Peritoneum (tissue), 1 donor: ENCODE measurements around the gene GALNT7.

DNA sequence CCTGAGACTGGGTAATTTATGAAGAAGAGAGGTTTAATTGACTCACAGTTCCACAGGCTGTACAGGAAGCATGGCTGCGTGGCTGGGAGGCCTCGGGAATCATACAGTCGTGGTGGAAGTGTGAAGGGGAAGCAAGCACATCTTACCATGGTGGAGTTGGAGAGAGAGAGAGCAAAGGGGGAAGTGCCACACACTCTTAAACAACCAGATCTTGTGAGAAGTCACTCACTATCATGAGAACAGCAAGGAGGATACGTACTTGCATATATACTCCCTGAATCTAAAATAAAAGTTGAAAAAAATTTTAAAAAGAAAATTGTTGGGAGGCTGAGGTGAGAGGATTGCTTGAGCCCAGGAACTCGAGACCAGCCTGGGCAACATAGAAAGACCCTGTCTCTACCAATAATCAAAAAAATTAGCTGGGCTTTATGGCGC, 206.9 kb downstream of the CBR4 start:
- PRO-cap = no peak

- PRO-cap = no peak
Measured at GRCh38 chr4:168865230-168865619, 144.8 kb downstream of the CBR4 start.

- PRO-cap = no peak
Measured at GRCh38 chr4:168925993-168926690, 83.9 kb downstream of the CBR4 start.

DNA sequence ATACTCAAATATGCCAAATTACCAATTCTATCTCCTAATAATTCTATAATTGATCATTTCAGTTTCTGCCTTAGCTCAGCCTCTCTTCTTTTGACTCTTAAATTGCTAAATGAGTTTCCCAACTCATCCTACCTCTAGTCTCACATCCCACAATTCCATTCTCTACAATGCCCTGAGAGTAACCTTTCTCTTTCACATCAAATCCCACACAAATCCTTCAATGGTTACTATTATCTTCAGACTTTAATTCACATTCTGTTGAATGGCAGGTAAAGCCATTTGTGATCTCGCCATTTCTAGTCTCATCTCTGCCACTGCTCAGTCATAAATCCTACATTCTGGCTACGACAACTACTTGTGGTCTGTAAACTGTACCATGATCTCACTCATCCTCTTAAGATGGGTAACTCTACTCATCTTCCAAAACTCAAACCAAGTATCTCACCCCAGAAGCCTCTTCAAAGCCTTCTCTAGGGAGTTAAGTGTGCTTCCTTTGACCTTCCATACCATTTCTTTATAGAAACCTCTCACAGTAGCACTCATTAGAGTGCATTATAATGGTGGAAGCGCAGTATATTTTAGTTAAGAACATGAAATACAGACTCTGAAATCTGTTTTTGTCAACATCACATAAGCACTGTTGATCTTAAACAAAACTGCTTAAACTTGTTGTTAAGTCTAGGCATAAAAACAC, 101.8 kb downstream of the NEK1 start:
- PRO-cap = no peak

- PRO-cap = no peak
Measured at GRCh38 chr4:169915560-169915991, 110.6 kb downstream of the MFAP3L start.

DNA sequence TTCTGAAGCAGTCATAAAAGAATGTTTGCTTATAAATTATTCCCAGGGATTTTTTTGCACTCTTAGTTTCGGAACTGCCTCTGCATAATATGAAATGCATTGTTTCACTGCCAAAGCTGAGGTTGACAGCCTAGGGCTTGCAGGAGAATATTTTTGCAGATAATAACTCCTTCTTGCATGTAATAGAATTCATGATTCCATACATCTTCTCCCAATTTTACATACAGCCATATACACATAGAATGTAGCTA, 339.7 kb upstream of the GALNTL6 start:
- PRO-cap = no peak

- PRO-cap = no peak
Measured at GRCh38 chr4:173058362-173058650, 110.3 kb upstream of the GALNT7 start.

GRCh38 chr4:173168396-173169341, at the start of gene GALNT7:
TSS of gene GALNT7 (plus strand) at chr4:173168811.
- PRO-cap = bidirectional peak, plus-strand start at chr4:173168770, minus-strand start at chr4:173168677

GRCh38 chr4:173210188-173210573, 41.6 kb downstream of the GALNT7 start:
- PRO-cap = no peak

DNA sequence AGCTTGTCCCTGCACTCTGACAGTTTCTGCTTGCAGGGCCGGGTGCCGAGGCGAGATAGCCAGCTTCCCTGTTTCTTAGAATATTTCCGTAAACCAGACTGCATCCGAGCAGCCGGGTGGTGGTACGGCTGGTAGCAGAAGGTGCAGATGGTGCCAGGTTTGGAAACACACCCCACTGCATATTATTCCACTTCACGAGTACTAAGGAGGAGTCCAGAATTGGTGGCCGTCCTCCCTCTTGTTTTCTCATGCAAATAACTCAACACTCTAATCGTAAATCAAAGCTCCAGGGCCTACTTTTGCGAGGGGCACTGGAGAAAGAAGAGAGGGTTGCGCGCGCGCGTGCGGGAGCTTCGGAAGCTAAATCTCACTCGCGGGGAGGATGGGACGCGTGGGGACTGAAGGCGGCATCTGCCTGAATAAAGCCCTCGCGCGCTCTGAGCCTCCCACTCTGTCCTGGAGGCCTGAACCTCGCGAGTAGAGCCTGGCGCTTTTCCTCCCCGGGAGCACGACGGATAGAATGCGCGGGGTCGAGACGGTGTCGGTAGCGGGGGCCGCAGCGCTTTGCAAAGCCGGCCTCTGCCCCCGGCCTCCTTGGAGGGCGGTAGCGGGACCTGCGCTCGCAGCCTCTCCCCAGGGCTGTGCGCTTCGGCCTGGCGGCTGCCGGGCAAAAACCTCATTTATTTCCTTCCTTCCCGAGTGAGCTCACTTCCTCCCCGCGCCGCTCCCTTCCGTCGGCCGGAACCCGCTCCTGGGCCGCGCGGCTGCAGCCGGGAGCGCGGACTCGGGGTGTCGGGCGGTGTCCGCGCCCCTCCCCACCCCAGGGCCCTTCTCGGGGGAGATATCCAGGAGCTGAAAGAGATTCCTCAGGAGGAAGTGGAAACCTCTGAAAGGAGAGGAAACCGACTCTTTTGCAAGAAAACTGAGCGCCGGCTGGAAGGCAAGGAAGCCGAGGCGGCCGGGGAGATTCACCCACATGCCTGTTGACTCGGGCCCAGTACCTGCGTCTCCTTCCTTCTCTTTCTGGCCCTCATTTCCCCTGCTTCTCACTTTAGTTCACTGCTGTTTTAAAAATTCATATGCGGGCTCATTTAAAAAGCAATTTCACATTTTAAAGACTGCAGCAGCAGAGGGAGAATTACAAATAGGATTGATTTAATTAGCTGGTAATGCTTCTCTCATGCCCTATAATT, 20.7 kb downstream of the HAND2 start:
- PRO-cap = bidirectional peak, plus-strand start at position 769 of the sequence, minus-strand start at position 655 of the sequence

- PRO-cap = no peak
Measured at GRCh38 chr4:173536375-173536719, 6.3 kb upstream of the HAND2 start.

- PRO-cap = no peak
Measured at GRCh38 chr4:173642451-173642945, 112.5 kb upstream of the HAND2 start.

DNA sequence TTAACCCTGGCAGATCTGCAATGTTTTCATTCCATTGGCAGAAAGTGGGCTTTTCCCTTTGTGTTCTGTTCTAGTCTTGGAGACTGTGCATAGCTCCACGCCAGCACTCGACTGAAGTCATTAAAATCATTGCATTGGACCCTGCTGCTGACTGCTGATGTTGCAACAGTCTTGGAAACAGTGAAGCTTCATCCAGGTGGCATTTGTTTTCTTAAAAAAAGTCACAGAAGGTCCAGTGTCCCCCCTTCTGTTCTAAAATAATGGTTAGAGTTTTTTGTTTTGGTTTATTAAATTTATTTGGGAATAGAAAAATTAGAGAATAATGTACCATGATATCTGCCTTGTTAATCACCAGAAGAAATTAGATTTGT, 277.5 kb upstream of the HAND2 start:
- PRO-cap = no peak

- PRO-cap = no peak
Measured at GRCh38 chr4:174119826-174120844, 163.3 kb downstream of the FBXO8 start.

- PRO-cap = no peak
Measured at GRCh38 chr4:174534377-174535326, 12.4 kb upstream of the HPGD start.

GRCh38 chr4:175412137-175412666, 399.9 kb downstream of the GPM6A start:
- PRO-cap = no peak

DNA sequence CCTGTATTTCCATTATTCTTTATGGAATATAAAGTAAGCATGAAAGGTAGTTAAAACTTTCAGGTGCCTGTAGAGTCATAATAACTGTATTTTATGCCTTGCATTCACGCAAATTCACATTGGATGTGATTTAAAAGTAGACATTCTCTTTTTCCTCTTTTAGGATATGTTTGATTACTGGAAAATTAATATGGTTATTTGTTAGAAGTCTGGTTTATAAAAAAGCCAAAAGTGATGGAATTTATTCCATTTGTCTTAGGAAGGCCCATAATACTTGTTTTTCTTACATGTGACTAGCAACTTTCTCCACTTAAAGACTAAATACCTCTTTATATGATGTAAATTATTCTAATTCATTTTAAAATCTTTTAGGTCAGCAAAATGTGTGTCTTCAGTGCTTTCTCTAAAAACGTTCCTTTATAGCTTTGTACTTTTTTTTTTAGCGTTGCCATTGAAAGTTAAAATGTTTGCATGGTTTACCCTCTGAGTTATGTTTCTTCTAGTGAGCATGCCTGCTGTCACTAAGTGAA, 8.9 kb downstream of the SPCS3 start:
- PRO-cap = no peak

DNA sequence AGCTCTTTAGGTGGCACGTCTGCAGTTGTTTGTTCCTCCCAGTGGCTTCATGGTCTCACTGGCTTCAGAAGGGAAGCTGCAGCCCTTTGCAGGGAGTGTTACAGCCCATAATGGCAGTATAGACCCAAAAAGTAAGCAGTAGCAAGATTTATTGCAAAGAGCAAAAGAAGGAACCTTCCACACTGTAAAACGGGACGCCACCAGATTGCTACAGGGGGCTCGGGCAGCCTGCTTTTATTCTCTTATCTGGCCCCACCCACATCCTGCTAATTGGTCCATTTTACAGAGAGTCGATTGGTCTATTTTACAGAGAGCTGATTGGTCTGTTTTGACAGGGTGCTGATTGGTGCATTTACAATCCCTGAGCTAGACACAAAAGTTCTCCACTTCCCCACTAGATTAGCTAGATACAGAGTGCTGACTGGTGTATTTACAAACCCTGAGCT, 164.1 kb upstream of the AGA start:
- PRO-cap = no peak

GRCh38 chr4:180057482-180057823, 2185.7 kb upstream of the TENM3 start:
- PRO-cap = no peak

DNA sequence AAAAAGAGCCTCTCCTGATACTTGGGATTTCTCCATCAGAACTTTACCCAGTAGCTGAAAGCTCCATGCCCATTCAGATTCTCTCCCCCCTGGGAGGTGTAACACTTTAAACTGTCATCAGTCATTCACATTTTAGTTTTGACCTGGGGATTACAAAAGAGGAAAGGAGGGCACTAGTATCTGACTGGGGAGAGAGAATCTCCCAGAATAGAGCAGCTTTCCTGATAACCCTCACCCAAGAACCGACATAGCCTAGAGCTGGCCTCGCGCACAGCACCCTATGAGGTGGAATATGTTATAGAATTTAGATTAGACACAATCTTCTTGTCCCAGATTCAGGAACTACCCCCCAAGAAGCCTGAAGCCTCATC, 950.2 kb upstream of the TENM3 start:
- PRO-cap = no peak